Left cardiac atrium (tissue), 1 donor: ENCODE results near the genes KIR2DL3, ISOC2 and ZNF524.

DNA sequence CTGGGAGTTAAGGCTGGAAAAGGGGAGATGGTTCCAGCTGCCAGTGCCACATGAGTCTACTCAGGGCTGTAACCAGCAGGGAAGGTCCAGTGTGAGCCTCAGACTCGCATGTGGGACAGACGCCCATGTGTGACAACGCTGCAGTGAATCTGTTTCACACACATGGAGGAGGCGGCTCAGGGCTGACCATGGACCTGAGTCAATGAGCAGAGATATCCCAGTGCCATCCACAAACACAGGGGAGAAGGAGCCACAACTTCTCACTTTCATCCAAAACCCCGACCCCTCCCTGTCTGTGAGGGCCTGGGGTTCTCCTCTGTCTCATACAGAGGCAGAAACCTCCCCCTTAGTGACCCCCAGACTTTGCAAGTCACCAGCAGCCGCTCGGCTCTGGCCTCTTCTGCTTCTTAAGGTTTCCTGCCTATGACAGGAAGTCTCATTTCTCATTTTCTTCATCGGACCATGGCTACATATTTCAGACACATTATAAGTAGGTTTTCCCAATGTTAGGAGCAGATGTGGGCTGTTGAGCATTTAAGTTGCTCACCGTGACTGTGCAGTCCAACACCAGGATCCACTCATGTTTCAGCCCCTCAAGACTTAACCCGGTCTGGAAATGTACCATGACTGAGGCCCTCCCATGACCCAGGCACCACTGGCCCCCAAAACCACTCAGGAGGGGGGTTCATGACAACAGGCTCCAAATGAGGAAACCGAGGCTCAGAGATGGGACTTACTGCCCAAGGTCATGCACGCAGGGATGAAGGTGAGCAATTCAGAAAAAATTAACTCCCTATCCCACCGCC lies 12.7 kb downstream of the LILRB1 start:
- PRO-cap: no peak

DNA sequence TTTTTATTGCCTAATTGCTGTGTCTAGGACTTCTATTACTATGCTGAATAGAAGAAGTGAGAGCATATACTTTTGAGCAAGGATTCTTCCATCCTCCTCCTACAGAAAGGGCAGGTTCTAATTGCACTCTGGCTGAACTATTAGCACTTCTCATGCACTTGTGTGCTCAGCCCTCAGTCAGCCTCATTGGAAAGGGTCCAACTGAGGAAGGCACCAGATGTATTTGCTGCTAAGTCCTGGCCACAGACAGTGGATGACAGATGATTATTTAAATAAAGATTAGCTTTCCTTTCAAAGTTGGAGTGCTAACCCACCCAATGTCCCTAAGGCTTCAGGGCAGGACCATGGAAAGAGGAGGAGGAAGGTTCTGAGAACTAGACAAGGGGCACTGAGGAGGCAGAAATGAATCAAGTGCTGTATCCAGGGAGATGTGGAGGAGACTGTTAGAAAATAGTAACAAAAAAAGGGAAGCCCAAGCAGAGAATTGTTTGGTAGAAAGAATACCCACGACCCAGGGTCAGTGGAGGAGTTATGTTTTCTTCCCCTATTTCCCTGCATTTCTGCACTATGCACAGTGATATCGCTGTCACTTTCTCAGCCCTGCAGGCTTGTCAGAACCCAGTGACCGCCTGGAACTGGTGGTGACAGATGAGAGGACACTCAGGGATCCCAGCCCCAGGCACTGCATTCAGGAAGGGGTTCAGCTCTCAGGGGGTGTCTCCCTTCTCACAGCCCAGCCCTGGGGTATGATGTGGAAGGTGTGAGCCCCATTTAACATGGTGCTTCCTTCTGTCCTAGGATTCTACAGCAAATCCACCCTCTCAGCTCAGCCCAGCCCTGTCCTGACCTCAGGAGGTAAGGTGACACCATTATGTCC lies 8.1 kb downstream of the LILRB4 start:
- PRO-cap: no peak

DNA sequence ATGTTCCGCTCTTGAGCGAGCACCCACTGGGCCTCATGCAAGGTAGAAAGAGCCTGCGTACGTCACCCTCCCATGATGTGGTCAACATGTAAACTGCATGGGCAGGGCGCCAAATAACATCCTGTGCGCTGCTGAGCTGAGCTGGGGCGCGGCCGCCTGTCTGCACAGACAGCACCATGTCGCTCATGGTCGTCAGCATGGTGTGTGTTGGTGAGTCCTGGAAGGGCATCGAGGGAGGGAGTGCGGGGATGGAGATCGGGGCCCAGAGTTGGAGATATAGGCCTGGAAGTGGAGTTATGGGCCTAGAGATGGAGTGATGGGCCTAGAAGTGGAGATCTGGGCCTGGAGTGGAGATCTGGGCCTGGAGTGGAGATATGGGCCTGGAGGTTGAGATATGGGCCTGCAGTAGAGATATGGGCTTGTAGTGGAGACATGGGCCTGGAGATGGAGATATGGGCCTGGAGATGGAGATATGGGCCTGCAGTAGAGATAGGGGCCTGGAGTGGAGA lies at the start of gene KIR2DL3:
KIR2DL3 (plus strand) TSS at position 144 of the 509 bp plus-strand sequence.
- PRO-cap: no peak

- PRO-cap: no peak
Measured at GRCh38 chr19:55149492-55150175, 628 bp upstream of the TNNT1 start.

DNA sequence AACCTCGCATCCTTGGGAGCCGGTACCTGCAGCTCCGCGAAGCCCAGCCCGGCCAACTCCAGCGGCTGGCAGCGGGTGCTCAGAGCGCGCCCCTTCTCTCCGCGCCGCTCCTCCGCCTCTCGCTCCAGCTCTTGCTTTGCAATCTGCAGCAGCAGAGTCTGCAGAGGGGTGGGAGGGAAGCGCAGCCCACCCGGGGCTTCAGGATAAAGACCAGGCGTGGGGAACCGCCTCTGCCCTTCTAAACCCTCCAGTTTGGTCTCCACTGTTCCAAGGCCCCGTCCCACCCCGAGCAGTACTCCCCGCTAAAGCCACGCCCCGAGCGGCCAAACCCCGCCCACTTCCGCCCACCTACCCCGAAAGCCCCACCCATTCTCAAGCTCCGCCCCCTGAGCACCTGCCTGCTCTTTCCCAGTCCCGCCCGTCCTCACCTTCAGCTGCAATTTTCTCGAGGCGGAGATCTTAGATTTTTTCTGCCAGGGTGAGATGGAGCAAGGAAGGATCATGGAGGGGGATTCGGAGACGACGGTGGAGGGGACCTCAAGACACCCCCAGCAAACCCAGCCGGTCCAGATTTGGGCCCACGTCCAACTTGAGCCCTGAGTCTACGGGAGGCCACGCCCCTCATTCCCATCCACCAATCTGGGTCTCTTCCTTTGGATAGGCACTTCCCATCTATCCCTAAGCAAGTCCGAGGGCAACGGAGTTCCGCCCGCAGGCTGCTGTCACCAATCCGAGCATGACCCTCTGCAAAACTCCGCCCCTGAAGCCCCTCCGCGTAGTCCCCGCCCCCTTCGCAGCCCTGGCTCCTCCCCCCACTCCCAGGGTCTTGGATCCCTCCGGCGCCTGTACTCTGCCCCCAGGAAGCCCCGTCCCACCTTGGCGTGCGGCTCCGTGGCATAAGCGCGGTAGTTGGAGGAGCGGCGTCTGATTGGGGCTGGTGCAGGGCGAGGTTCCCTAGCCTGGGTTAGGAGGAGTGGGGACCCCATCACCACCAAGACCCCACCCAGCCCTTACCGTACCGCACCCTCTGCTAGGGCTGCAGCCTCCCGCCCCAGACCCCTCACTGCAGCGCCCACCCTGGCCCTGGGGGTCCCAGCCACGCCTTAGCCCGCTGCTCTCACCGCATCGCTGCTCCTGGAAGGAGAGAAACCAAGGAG lies 979 bp downstream of the TNNI3 start:
- PRO-cap: no peak

DNA sequence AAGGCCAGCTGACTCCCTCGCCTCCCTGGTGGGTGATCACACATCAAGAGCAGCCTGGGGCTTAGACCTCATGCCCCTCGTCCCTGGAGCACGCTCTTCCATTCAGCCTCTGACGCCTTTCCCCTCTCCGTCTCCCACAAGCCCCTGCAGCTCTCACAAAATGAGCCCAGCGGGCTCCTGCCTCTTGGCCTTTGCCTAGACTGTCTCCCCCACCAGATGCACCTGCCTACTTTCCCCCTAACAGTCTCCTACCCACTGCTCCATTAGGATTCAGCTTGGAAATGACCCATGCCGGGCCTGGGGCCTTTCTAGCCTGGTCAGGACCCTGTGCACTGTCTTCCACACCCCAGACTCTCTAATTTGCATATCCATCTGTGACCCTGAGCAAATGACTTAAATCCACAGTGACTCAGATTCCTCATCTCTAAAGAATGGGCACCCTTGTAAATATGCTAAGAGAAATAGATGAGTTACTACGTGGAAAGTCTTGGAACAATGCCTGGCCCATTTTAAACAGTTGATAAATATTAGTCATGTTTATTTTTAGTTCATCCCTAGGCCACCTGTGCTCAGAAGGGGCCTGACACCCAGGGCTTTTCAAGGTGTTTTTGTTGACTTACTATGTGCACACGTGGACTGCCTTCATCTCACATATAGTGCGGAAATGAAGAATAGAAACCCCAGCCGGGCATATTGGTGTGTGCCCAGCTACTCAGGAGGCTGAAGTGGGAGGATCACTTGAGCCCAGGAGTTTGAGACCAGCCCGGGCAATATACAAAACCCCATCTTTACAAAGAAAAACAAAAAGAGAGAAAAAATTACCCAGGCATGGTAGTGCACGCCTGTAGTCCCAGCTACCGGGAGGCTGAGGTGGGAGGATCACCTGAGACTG lies 739 bp upstream of the PTPRH start:
- PRO-cap: no peak

DNA sequence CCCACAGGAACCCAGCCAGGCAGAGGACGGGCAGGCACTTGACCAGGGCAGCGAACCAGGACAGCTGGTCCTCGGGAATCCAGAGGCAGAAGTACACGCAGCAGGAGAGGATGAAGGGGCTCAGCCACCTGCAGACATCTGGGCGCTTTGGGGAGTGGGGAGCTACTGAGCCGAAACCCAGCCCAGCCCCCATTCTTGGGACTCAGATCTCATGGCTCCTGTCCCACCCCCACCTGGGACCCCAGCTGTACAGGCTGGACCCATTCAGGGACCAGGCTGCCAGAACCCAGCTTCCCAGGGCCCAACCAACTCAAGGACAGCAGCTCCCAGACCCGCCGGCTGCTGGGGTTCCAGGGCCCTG lies 290 bp downstream of the TMEM86B start:
- PRO-cap: no peak

- PRO-cap: no peak
Measured at GRCh38 chr19:55256804-55257079, 2.1 kb downstream of the PPP6R1 start.

- PRO-cap: no peak
Measured at GRCh38 chr19:55257080-55257771, 1.6 kb downstream of the PPP6R1 start.

DNA sequence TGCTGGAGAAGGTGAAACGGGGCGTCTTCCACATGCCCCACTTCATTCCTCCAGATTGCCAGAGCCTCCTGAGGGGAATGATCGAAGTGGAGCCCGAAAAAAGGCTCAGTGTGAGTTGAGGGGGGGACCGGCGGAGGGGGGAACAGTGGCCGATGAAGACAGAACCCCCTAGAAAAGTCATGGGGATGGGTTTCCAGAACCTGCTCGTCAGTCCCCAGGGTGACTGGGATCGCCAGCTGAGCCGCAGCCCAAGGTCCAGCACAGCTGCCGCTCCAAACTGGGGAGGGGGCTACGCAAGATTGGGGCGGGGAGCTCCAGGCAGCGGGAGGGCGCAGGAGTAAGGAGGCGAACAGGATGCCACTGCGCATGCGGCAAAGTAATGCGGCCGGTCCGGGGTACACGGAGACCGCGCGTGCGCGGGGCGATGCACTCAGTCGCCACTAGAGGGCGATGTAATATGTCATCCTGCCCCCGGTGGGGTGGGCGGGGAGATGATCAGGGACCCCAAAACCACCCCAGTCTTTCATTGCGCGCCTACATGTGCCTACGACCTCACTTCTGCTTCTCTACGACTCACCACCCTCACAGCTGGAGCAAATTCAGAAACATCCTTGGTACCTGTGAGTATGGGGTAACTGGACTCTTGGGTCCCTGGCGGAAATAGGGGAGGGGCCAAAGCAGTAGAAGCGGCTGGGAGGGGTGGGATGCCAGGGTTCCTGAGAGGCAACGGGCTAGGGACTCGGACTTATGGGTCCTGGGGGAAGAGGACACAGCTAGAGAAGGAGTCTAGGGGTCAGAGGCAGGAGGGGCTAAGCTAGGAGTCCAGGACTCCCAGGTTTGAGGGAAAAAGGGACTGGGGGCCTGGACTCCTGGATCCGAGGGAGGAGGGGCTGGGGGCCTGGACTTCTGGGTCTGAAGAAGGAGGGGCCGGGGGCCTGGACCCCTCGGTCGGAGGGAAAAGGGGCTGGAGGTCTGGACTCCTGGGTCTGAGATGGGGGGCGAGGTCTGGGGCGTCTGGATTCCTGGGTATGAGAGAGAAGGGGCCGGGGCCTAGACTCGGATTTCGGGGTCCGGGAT lies 18.1 kb downstream of the BRSK1 start:
- PRO-cap: unidirectional peak, minus-strand start at position 351 of the sequence

DNA sequence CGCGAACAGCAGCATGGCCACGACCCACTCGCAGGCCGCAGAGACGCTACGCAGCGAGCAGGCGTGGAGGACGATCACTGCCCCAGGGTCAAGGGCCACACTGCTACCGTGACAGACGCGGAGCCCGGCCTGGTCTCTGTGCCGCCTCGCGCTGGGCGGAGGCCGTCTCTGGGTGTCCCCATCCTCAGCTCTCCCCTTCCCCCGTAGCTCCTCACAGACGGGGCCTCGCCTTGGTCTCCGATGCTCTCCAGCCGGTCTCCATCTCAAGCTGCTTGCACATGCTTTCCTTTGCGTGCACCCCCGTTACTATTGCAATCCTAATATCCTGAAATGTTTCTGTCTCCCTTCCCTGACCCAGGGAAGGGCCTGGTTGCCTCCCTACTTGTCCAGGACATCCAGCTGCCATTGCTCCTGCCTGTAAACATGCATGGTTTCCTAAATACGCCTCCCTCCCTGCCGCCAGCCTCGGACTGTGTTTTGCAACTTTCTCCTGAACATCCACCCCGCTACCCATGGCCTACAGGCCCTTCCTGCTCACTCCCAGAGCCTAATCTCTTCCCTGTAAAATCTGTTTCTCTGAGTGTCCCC lies 12.1 kb downstream of the TMEM150B start:
- PRO-cap: no peak

GRCh38 chr19:55340019-55340264 lies 266 bp downstream of the KMT5C start:
- PRO-cap: no peak

- PRO-cap: no peak
Measured at GRCh38 chr19:55341955-55342455, 2.3 kb downstream of the KMT5C start.

DNA sequence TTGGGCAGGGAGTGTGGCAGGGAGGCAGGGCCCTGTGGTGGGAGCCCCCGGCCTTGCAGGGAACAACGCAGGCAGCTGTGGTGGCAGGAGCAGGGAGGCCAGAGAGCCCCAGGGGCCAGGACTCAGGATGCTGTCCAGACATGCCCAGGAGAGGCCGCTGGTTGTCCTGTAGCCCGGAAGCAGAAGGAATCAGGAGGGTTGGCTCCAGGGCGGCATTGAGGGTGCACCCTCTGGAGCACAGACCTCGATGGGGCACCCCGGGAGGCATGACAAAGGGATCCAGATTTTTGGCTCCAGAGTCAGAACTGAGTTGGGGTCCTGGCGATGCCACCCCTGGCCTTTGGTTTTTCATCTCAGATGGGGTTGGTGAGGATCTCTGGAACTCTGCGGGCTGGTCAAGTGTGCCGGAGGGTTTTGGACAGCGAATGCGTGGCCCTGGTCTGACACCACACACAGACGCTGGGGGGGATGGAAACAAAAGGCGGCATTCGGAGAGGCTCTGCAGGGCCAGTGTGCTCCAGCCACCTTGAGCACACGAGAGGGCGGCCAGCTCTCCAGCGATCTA lies 5.0 kb downstream of the KMT5C start:
- PRO-cap: no peak

DNA sequence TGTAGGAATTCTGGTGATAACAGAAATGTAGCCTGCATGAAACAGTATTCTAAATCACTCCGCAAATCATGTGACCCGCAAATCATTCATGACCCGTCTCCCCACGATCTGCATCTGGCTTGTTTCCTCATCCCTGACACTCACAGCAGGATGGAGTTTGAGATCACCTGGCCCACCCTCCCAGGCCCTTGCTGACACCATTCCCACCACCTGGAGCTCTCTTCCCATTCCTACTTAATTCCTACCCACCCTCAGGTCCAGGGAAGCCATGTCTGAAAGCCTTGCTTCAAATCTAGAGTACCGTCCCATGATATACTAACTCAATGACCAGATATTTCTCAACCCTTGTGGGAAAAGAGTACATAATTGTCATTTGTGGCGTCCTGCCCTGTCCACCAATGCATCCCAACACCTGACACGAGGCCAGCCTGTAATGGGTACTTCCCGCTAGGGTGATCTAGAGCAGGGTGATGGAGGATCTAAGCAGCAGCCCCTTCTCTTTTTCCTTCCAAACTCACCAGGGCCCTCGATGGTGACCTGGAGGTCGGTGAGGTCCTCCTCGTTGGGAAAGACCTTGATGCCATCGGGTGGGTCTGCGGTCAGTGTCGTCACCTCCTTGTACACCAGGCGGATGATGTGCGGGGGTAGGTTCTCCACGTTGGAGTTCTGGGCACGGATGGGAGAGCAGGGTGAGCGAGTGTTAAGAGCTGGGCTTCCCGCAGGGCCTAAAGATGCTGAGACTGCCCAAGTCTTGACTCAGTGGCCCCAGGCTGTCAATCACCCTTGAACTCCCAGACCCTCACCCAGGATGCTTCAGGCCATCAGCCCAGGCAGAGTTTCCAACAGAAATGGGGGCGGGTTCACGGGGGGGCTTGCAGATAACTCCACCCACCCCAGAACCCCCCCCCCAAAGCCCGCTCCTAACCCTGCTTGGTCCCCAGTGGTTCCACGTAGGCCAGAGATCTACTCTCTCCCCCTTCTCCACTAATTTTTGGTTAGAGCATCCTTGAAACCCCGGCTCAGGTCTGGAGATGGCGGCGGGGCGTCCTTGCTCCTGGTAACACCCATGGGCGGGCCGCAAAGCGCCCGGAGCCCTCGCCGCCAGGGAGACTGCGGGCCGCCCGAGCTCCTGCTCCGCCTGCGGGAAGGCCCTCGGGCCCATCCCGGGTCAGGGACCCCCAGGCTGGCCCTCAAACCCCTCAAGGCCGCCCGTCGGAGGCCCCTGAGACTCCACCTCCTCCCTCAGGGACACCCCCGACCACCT lies 859 bp downstream of the UBE2S start:
- PRO-cap: no peak

DNA sequence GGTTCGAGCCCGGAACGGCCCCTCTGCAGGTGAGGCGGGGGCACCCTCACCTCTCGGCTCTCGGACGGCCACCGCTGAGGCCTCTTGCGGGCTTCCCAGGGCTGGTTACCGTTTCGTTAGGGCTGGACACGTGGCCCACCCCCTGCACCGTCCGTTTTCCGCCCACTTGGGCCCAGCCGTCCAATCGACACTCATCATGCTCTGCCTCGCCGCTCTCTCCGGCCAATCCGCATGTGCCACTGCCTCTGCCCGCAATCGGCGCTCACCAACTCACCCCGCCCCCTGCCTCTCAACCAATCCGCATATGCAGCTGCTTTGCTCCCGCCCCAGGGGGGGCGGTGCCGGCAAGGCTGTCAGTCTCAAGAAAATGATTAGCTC lies at the start of gene ISOC2:
ISOC2 (minus strand) TSS at position 118 of the 378 bp plus-strand sequence.
- PRO-cap: bidirectional peak, plus-strand start outside the sequence, minus-strand start at position 118 of the sequence

- PRO-cap: unidirectional peak, plus-strand start at chr19:55517222
Measured at GRCh38 chr19:55516700-55517659, 20.0 kb downstream of the SBK2 start.

GRCh38 chr19:55581668-55582558 lies 1.3 kb upstream of the ZNF579 start:
- PRO-cap: no peak

DNA sequence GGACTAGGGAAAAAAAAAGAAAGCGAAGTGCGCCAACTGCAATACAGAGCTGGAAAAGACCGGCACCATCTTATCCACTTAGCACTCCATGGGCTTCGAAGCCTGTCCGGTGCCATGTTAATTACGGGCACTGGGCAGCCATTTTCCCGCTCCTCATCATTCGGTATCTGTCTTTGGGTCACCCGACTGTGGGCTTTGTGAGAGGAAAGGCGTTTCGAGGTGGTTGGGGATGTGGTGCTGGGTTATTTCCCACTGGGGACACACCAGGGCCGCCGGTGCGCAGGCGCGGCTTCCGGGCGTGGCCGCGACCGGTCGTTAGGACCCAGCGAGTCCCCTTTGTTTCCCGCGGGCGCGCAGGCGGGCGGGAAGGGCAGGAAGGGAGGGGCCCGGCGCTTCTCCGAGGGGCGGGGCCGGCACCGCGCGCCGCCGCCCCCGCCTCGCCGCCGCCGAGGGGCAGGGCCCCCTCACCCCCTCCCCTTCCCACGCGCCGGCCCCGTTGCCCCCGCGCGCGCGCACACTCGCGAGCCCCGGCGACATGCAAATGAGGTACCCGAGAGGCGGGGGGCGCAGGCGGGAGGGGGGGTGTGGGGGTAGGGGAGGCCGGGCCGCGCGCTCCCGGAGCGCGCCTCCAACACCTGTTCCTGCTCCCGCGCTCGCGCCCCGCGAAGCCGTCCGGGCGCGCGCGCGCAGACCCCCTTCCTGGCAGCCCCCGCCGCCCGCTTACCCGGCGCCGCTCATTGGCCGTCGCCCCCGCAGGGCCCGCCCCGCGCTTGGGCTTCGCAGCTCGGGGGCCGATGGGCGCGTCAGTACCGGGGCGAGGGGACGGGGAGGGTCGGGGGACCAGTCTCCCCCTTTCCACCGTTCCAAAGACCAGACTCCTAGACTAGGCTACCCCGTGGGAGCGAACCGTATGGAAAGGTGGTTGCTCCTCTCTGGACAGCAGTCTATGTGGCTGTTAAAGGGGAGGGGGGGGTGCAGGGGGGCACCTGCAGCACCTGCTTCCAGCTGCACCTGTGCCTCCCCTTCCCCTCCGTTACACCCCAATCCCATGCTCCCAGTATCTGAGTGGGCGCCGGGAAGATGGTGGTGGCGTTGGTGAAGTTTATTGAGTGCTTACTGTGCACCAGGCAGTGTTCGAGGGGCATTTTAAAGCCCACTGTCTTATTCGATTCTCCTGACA lies at the start of gene ZNF524:
ZNF524 (plus strand) TSS at position 426 of the 1,180 bp plus-strand sequence.
- PRO-cap: bidirectional peak, plus-strand start at position 193 of the sequence, minus-strand start at position 188 of the sequence; bidirectional peak, plus-strand start at position 589 of the sequence, minus-strand start at position 338 of the sequence; bidirectional peak, plus-strand start at position 769 of the sequence, minus-strand start at position 663 of the sequence

- PRO-cap: no peak
Measured at GRCh38 chr19:55641654-55642424, 1.0 kb downstream of the ZNF580 start.